Ileum (tissue), 1 donor: ENCODE measurements around a stretch of chr10.

- PRO-cap: no peak
Observed at GRCh38 chr10:112996580-112997400, 46.7 kb downstream of the TCF7L2 start.

GRCh38 chr10:113059136-113059971, 109.3 kb downstream of the TCF7L2 start:
- PRO-cap: no peak

GRCh38 chr10:113108149-113109135, 158.4 kb downstream of the TCF7L2 start:
- PRO-cap: no peak

GRCh38 chr10:113151510-113152143, 201.6 kb downstream of the TCF7L2 start:
- PRO-cap: no peak

- PRO-cap: no peak
Observed at GRCh38 chr10:113646335-113647220, 17.3 kb downstream of the NRAP start.

- PRO-cap: no peak
Observed at GRCh38 chr10:113661192-113661958, 2.5 kb downstream of the NRAP start.

DNA sequence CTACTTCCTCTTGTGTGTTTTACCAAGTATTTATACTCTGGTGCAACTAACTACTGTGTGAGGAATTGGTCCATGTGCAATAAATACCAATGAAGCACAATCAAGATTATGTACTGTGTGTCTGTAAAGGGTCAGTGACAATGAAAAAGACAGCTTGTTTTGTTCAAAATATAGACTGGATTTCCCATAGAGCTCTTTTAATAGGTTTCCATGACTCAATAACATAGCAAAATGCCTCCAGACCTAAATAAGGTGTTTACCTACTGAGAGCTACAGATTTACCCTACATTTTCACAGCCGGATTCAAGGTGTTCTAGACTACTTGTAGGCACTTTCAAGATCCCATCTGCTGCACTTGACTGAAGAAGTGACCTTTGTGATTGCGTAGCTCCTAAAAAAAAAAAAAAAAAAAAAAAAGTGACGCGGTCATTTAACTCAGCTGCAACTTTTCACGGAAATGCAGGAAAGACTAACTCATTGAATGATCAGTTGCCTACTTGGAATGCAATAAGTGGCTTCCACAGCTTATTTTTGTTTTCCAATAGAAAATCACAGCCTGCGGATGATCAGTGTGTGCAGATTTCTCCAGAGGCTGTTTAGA, 3.2 kb downstream of the ADRB1 start:
- PRO-cap: no peak

DNA sequence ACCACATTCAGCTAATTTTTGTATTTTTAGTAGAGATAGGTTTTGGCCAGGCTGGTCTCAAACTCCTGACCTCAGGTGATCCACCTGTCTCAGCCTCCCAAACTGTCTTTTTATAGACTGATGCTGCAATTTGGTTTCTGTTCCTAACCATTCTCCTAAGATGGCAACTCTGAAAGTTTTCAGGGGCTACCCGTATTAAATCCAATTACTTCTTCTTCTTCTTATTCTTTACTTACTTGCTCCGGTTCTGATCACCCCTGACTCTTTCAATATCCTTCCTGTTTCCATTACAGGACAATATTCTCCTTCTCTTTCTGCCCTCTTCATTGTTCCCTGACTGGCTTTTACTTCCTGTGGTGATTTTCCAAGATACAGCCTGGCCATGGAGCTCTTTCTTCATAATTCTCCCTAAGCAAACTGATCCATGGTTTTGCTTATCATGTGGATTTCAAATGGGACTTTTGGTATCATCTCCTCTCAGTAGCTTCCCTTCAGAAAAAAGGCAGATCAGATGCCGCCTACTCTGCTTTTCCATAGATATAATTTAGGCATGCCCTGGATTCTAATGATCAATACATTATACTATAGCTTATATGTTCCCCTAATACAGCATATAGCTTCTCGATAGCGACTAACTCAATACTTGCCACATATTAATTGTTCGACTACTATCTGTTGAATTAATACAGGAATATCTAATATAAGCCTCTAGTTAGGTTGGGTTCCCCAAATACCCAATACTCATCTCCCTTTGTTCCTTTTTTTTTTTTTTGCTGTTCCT, 35.4 kb downstream of the CCDC186 start:
- PRO-cap: no peak

- PRO-cap: unidirectional peak, minus-strand start at chr10:114173993
Observed at GRCh38 chr10:114173520-114174040, 423 bp downstream of the CCDC186 start.

- PRO-cap: unidirectional peak, plus-strand start at chr10:114334551
Observed at GRCh38 chr10:114334351-114334684, 70.0 kb downstream of the AFAP1L2 start.

GRCh38 chr10:114349931-114350287, 54.4 kb downstream of the AFAP1L2 start:
- PRO-cap: no peak

- PRO-cap: no peak
Observed at GRCh38 chr10:114432875-114433809, 28.8 kb upstream of the AFAP1L2 start.

GRCh38 chr10:114435876-114436610, 31.7 kb upstream of the AFAP1L2 start:
- PRO-cap: no peak

DNA sequence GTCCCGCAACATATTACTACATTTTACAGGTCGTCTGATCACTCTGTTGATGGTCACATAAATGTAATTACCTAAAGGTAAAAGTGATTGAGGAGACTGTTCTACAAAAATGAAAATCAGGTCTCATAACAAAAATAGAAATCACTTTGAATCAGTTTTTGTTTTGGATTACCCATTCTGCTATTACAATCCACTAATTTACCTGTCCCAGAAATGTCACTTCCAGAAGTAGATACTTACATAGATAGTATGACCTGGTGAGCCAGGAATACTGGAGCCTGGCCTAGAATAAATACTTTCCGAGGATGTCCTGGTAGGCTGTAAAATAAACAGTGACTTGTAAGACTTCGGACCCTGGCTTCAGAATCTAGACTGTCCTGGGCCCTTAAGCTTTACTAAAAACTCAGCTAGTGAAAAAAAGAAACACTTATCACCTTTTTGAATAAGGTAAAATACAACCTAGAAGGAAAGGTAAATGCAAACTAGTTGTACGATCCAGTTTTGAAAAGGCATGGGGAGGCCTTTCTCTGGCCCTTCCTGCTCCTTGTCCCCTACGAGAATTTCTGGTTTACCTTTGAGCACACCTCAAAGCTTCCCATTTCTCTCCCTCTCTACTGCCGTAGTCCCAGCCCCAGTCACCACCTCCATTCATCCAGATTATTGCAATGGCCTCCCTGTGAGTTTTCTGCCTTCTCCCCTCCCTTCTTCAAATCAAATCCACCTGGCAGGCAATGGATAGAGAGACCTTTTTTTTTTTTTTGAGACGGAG, 69.5 kb upstream of the AFAP1L2 start:
- PRO-cap: no peak

- PRO-cap: unidirectional peak, minus-strand start at chr10:114479485
Observed at GRCh38 chr10:114479104-114479859, 75.0 kb upstream of the AFAP1L2 start.

DNA sequence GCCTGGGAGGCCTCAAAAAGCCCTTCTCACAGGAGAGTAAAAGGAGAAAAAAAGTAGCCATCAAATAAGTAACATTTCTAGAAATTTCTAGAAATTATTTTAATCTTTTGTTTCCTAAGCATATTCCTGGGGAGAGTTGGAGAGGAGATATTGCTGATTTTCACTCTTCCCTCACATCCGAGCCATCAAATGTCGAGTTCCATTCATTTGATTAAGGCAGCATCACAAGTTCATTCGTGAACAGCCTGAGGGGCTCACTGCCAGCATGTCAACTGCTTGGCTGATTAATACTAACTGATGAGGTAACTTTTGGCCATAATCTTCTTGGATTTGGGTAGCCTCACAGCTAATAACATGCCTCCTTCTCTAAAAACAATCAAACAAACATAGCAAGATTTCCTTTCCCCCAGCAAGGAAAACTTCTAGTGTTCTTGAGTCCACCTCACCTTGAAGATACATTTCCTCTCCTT, 87.1 kb upstream of the AFAP1L2 start:
- PRO-cap: no peak

DNA sequence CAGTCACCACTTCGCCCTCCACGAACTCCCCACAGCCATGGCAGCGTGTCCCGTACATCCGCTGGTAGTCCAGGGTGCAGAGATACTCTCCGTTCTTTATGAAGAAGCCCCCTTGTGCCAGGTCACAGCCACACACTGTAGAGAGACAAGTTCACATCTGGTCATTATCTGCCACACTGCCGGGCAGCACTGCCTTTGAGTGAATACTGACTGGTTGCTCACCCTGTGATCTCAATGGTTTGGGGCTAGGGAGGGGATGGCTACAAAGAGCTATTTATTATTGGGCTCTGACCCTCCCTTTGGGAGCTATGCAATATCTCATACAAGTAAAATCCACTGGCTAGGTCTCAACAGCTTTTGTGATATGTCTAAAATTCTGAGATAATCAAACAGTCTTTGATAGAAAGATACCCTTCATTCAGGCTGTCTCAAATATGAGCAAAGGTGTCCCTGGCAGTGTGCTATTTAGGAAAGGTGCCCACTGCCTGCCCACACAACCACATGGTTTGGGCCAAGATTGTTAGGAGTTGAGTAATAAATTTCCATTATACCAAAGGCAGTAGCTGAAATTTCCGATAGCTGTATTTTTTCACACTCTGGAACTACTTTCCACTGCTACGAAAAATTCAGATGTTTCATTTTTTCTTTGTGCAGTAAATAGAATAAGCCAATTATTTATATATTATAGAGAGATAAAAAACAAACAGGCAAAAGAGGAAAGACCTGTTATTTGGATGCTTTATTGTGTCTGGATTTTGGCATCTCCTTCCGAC, 82.4 kb downstream of the ABLIM1 start:
- PRO-cap: no peak

DNA sequence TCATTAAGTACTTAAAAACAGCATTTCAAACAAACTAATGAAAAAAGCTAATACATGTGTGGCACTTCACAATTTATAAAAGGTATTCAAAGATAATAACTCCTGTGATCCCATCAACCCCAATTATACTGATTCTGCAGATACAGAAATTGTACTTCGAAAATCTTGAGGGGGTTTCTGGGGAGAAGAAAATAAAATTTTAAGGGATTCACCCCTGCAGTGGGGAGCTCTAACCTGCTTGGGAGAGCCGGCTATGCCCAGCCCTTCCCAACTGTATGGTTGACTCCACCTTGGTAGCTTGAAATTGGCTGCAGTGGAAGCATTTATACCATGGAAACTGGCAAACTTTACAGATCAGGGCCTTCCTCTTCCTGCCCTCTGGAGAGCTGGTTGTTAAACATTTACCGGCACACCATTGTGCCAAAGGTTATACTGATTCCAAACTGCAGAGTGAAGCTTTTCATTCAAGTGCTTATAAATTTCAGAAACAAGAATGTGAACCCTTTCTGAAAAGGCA, 44.9 kb downstream of the ABLIM1 start:
- PRO-cap: no peak

DNA sequence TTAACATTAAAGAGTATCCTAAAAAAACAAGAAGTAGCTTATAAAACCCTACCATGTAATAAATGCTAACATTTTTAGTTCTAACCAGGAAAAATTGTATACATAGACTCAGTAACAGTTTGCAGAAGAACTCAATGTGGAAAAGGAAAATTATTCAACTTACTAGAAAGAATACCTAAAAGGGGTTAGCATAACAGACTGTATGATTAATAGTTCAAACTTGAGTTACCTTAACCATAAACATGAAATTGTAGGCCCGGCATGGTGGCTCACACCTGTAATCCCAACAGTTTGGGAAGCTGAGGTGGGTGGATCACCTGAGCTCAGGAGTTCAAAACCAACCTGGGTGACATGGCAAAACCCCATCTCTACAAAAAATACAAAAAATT, 34.8 kb upstream of the TRUB1 start:
- PRO-cap: no peak

GRCh38 chr10:116193981-116194268, 79.1 kb downstream of the GFRA1 start:
- PRO-cap: no peak